Neural cell (in vitro differentiated cells): ENCODE data around the gene CTTNBP2.

DNA sequence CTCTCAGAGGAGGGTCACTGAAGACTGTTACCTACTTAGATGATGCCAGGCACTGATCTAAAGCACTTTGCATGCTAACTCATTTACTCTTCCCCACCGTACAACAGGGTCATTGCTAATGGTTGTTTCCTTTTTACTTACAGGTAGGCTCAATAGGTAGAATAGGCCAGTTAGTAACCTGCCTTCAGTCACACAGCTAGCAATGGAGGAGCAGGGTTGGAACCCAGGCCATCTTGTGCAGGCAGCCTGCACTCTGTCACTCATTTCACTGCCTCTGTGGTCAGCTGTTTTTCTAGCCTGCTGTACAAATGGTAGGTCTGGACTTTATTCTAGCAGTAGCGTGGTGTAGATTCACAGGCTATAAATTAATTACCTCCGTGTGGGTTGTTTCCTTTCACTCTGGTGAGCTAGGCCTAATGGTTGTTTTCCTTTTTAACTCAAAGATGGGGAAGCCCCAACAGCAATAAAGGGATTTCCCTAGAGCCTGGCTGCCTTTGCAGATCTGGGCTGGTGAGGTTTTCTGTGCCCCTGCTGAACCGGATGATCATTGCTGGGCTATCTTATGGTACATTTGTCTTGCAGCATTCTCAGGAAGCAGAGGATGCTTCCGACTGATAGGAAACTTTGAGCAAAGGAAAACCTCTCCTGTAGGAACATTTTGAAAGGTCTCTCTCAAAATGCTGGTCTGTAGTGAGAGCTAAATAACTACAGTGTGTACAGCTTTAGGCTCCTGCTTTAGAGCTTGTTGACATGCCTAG lies 157.2 kb downstream of the ST7 start:
- RAMPAGE, long total RNA = no peak

DNA sequence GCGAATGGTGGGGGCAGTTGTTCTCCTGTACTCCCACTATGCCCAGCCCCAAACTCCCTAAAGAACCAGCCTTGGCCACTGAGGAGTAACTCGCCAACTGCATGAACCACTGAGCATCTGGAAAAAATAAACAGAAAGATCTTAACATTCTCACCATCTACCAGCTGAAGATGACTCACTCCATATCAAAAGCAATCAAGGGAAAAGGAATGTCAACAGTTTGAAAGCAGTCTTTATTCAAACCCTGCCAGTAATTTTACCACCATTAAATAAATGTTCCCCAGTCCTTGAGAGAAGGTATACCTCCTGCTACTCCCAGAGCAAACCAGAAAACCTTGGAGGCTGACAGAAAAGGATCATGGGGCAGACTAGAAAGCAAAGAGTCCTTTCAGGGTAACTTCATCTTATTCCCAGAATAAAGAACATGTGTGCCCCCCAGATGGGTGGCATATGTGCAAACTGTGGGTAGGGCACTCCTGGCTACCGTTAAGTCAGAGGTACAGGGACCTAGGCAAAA lies 45.3 kb downstream of the CTTNBP2 start:
- RAMPAGE, long total RNA = no peak

GRCh38 chr7:117872864-117874018 lies at the start of gene CTTNBP2:
Gene CTTNBP2 (minus strand): TSS chr7:117873441.
- RAMPAGE, long total RNA = start-site peak on the minus strand at chr7:117873420-117873512, 735 and 722 reads in 2 replicates

GRCh38 chr7:118214432-118214947 lies 10.0 kb upstream of the ANKRD7 start:
- RAMPAGE, long total RNA = no peak

DNA sequence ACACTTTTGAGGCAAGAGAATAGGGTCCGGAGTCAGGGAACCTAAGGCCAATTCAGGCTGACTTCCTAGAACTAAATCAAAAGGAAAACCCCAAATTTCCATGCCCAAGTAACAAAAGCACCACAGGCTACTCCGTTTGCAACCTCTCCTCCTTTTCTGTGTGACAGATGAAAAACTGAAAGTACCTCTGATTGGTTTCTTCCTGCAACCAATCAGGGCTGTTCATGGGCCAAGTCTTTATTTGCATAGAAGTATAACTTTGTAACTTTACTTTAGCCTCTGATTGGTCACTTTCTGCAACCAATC lies 239.9 kb upstream of the KCND2 start:
- RAMPAGE, long total RNA = no peak

DNA sequence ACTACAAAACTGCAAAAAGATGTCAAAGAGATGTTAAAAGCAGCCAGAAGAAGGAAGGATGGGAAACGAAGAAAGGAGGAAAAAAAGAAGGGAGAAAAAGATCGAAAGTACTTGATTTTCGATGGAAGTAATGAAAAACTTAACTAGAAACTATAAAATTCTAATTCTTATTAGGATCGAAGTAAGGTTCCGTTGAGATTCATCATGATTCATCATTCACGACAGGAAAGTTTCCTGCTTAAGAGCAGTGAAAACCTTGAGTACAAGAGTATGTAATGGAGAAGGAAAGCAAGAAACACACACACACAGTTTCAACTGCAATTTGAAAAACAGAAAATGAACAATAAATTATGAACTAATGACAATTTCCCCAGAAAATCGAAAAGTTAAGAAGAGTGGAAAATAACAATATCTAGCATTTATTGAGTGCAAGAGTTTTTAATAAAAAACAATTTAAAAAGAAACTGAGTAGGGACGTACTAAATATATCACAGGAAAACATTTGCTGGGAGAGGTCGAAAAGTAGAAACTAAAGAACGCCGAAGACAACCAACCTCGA lies 1.1 kb upstream of the ING3 start:
- RAMPAGE, long total RNA = no peak

GRCh38 chr7:120988410-120988552 lies 230 bp upstream of the CPED1 start:
- RAMPAGE, long total RNA = no peak

GRCh38 chr7:121002750-121003561 lies 14.4 kb downstream of the CPED1 start:
- RAMPAGE, long total RNA = no peak

DNA sequence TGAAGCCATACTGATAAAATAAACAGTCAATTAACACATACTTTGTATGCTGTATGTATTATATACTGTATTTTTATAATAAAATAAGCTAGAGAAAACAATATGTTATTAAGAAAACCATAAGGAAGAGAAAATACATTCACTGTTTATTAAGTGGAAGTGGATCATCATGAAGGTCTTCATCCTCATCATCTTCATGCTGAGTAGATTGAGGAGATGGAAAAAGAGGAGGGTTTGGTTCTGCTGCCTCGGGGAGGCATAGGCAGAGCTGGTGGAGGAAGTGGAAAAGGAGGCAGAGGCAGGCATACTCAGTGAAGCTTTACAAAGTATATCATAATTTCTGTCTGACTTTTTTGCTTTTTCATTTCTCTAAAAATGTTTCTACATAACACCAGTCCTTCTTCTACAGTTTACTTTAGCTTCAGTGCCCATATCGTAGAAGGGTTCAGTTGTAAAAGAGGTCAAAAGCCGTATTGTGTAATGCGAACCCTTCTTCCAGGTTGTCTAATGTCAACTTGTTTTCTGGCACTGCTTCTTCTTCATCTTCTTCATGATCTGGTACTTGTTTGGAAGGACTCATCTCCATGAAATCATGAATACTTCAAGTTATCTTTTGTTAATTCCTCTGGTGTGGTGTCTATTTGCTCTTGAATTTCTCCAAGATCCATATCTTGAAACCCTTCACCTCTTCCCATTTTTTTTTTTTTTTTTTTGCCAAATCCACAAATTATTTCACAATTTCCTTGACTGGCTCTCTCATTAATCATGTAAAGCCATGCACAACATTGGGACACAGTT lies 84.8 kb downstream of the CPED1 start:
- RAMPAGE, long total RNA = no peak

DNA sequence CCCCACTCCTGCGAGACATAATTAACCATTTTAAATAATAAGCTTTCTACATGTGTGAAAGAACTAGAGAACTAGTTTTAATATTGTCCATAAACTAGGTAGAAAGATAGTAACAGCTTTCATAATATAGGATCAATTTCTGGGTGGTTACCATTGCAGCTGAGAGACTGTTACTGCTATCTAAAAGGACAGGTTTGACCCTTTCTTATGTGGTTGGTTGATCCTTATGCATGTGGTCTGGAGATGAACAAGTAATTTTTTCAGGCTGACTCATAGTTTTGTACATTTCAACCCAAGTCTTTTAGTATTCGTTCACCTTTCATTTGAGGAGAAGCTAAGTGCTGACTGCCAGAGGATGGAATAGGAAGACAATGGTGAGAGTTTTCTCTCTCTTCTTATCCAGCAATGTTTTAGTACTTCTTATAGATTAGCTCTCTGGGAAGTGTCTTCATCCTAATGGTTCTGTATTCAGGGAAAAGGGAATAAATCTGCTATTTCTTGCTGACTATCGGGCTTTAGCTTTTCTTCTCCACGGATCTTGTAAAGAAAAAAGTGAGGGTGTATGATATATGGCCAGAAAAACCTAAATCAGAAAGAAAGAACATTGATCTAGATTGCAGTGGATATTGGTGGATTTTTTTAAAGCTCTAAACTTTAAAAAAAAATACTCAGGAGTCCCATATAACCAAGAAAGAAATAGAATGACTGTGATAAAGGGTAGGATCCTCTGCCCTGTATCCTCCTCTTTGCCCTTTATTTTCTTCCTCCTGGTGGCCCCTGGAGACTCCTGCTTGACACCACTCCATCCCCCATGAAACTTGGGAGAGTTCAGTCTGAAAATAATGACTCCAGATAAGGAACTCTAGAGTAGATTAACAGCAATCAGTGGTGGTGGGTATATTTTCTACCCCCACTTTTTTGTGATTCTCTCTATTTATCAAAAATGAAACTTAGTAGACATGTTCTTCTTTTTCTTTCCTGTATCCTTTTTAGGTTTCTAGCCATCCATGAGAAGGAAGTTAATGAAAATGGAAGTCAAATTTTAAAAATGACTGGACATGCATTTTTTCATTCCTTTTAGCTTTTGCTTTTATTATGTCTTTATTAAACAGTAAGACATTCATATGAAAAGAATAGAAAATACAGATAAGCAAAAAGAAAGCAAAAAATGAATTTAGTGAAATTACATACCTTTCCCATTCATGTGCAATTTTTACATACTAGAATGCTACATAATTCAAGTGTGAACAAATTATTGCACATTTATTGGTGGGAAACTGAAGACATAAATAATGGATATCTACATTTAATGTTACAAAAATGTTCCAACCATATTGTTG lies 88.2 kb downstream of the CPED1 start:
- RAMPAGE, long total RNA = no peak

DNA sequence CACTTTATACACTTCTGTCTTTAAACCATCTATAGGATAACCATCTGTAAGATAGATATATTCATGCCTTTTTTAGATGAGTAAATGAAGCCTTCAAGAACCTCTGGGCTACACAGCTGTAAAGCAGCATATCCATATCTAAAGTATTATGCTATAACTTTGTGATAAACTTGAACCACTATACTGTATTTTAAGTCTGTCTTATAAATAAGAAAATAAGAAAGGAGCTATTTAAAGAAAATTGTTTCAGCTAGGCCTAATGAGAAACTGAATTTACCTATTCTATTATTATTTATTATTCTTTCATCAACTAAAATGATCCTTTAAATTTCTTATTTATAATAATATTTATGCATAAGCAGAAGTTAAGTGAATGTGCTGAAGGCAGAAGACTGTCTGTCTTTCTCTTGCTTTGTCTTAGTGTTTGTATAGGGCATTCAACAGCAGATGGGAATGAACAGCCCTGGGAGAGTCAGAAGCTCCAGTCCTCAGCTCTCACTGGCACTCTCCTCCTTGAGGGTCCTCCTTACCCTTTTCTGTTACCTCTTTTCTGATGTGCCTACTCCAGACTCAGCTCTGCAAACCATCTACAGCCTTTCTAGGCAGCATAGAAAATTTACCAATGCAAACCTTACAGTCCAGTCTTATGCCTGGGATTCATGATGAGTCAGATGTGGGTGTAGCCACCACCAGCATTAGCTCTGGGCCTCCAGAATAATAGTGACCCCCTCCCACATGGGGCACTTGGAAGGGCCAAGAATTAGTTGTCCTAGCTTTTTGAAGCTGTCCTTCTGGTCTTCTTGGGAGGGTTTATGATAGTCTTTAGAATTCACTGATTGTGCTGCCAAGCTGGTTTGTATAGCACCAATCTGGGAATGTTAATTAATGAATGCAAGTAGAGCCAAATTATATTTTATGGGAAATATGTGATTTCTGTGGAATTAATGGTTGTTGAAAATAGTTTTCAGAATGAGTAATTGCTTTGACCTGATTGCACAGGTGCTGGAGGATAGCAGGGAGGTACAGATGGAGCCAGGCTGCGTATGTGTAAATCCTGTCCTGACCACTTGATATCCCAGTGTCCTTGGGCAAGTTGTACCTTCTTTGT lies 94.5 kb downstream of the CPED1 start:
- RAMPAGE, long total RNA = no peak

GRCh38 chr7:121329911-121330746 lies 1.3 kb downstream of the WNT16 start:
- RAMPAGE, long total RNA = no peak

- RAMPAGE, long total RNA = no peak
Observed at GRCh38 chr7:121873336-121874435, 725 bp downstream of the PTPRZ1 start.

DNA sequence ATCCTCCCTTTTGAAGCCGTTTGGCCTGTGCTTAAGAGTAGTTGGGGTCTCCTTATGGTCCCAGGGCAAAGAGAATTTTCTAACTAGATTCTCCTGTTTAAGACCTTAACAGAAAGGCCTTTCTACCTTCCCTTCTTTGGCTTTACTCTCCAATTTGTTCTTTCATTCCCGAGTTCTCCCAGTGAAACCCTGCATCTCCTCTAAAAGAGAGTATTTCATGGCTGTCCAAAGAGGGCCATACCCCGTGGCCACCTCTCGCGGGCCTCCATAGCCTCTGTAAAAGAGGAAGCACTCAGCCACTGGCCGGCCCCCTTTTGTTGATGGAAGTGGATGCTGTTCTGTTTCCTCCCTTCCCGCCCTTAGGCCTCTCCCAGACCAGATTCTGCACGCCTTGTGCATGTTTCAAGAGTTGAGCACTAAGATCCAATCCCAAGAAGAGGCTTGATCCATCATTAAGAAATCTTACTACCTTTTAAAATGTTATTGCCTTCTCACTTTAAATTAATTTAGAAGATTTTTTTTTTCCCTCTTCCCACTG lies 6.7 kb upstream of the FEZF1 start:
- RAMPAGE, long total RNA = no peak

DNA sequence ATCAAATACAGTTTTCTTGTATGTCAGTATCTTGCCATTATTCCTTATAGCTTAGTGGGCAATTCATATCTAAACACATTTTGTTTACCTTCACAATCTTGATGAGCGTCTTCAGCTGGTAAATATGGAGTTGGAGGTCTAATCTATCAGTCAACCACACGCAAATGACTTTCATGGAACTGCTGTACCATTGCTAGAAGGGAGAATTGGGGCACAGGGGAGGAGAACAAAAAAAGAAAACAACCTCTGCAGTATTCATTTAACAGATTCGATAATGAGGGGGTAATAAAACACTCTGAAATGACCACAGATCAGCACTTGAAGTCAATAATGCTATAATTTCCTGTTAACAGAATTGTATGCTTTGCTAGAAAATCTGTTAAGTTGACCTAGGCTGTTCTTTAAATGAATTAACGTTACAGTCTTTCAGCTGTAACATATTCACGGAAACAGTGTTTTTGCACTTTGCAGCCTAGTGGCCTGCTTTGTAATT lies 20.9 kb upstream of the FEZF1 start:
- RAMPAGE, long total RNA = no peak

DNA sequence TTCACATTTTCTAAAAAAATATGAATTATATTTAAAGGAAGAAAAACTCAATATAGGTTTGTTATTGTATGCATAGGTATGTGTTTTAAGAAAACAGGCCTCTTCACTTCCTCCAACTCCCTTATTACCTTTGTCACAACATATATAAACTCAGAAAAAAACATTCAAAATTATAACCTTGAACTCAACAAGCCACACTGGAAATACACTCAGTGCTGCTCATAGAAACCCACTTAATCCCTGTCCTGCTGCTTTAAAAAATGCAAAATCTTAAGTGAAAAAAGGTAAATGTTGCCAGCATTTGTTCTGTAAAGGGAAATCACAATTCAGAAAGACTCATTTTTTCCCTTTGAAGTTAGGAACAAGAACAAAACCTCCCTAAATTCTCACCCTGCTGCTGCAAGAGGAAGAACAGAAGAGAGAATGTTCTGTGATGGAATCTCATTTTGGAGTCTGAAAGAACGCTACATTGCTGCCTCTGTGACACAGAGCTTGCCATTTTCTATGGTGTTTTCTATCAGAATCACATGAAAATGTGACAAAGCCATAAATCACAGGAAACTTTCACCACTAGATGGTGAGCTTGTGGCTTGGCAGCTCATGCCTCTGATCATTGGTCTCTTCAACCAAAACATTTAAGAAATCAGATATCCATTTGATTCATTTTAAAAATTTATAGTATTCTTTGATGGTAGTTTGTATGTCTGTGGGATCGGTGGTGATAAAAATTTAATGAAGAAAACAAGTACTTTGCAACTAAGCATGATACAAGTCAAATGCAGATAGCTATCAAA lies 83.1 kb downstream of the CADPS2 start:
- RAMPAGE, long total RNA = no peak

- RAMPAGE, long total RNA = no peak
Observed at GRCh38 chr7:123407854-123408186, 126.6 kb downstream of the IQUB start.

DNA sequence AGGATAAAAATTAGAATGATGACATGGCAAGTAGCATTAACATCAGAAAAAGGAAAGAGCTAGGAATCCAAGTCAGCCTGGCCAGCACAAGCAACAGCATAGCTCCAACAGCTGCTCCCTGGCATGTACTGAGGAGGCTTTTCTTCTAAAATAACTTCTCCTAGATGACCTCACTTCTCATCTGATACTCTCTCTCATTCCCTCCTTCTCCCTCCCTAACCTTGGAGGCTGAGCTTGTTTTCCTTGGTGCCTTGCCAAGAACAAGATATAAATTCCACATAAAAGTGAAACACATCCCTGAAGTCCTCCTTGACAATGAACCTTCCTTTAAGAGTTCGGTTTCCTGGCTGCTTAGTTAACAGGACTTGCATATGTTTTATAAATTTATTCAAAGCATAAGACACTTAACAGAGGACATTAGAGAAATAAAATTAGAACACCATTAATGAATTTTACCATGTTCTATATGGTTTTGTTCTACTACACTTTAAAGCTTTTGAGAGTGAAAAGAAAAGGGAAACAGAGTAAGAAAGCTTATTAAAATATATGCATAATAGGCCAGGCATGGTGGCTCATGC lies 123.7 kb downstream of the IQUB start:
- RAMPAGE, long total RNA = no peak

DNA sequence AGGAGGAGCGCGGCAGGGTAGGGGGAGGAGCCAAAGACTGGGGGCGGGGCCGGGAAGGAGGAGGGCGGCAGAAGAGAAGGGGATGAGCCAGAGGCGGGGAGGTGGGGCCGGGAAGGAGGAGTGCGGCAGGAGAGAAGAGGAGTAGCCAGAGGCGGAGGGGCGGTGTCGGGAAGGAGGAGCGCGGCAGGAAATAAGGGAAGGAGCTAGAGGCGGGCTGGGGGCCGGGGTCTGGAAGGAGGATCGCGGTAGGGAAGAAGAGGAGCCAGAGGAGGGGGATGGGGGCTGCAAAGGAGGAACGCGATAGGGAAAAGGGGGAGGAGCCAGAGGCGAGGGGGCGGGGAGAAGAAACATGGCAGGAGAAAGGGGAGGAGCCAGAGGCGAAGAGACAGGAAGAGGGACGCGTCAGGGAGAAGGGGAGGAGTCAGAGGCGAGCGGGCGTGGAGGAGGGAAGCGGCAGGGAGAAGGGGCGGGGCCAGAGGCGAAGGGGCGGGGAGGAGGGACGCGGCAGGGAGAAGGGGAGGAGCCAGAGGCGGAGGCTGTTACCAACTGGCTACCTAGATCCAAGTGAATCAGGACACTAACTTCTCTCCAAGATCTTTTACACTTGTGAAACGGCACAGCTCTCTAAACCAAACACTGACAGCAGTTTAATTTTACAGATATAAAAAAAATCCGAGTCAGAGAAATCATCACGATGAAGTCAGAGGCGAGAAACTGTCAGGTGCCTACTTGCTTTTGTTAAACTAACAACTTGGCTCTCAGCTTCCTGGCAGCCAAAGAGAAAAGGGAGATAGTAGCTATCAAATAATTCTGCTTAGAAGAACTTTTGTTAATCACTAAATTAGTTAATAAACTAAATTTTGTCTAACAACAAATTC lies 549 bp upstream of the IQUB start:
- RAMPAGE, long total RNA = no peak

DNA sequence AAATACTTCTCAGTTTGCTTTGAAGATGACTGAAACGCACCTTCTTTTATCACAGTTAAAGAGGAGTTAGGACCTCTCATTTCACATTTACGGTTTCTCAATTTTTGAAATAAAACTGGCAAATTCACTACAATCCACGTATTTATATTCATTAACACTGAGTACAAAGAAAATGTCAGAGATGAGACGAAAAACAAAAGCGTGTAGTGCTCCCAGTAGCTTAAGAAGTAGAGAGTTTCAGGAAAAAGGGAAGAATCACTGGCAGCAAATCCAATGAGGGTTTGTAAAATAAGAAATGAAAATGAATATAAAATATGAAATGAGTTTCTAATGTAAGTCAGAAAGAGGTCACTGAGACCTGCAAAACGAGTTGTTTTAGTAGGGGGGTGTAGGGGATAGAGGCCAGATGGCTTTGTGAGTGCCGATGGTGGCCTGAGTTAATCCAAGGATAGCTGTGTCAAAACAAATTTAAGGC lies 906 bp upstream of the ASB15 start:
- RAMPAGE, long total RNA = no peak